Ureter (tissue), 1 donor: ENCODE data around the gene NPR3.

DNA sequence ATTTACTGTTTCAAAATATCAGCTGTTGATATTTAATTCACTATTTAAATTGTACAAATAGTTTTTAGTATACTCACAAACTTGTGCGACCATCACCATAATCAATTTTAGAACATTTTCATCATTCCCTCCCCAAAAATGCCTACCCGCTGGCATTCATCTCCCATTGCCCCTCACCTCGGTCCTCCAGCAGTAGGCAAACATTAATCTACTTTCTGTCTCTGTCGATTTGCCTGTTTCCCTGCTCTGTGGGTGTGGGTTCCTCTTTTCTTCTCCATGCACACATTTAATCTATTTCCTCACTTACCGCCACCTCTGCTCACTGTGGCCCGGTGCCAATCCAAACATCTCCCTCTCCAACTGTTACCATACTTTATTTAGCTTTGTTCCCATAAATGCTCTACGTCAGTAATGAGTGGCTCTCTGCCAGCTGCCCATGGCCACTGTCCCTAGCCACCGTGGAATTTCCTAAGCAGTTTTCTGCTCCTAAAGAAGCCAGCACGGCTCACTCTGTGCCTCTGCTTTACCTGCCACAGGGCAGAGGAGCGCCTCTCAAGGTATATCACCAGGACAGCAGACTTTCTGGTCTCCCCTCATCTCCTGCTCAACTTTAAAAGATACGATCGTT, 19.4 kb upstream of the GOLPH3 start:
- PRO-cap: no peak

DNA sequence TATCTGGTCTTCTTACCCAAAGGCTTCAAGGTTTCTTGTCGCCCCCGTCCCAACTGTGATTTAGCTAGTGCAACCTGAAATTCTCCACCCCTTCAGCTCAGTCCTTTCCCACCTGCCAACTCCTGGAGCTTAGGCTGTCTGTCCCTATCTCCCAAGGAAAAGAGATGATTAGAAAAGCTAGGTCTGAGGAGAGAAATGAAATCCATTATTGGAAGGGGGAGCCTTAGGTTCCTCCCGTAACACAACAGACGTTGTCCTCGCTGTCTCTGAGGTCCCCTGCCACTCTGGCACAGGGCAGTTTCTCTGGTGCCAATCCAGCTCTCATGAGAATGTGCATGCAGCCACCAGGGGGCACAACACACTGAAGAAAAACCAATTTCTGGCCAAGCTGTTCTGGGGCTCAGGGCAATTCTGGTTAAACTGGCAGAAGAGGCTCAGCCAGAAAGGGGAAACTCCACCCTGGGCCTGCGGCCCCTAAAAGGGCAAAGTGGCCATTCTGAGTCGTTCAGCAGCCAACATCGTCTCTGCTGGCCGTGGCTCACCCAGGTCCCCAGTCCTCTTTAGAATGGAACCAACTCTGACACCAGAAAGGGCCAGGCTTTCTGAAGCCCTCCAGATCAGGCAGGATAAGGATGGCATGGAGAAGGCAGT, 58.3 kb upstream of the GOLPH3 start:
- PRO-cap: no peak

DNA sequence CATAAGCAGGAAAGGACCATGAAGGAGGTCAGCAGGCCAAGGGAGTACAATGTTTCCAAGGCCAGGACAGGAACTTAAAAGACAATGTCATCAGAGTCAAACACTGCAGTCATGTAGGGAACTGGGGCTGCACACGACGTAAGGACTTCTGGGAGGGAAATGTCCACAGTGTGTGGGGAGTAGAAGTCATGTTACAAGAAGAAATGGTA, 61.5 kb downstream of the MTMR12 start:
- PRO-cap: no peak

GRCh38 chr5:32390164-32390764, 54.3 kb downstream of the ZFR start:
- PRO-cap: no peak

GRCh38 chr5:32402269-32402859, 42.2 kb downstream of the ZFR start:
- PRO-cap: no peak

DNA sequence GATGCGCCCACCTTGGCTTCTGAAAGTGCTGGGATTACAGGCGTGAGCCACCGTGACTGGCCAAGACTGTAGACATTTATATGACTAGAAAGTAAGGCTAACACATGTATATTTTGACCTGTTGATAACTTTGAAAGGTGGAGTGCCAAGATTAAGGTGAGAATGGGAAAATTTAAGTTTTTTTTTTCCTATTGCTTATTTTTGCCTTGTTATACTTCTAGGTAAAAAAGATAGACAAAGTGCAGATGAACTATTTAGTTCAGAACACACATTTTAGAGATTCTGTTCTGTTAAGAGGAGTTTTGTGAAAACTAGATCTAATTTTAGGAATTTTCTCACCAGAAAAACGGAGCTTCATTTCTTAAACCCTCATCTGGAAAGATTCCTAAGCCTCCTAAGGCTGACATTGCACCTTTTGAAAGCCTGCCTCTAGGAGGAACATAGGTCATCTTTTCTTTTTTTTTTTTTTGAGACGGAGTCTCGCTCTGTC, 7.9 kb downstream of the SUB1 start:
- PRO-cap: no peak

- PRO-cap: no peak
Observed at GRCh38 chr5:32603968-32605037, 18.9 kb downstream of the SUB1 start.

GRCh38 chr5:32645423-32645622, 60.0 kb downstream of the SUB1 start:
- PRO-cap: no peak

- PRO-cap: unidirectional peak, plus-strand start at chr5:32710976
Observed at GRCh38 chr5:32710935-32711562, at the start of gene NPR3. Gene NPR3, plus strand, starts transcription at chr5:32711321.

GRCh38 chr5:32711634-32712726, 859 bp downstream of the NPR3 start:
- PRO-cap: no peak

DNA sequence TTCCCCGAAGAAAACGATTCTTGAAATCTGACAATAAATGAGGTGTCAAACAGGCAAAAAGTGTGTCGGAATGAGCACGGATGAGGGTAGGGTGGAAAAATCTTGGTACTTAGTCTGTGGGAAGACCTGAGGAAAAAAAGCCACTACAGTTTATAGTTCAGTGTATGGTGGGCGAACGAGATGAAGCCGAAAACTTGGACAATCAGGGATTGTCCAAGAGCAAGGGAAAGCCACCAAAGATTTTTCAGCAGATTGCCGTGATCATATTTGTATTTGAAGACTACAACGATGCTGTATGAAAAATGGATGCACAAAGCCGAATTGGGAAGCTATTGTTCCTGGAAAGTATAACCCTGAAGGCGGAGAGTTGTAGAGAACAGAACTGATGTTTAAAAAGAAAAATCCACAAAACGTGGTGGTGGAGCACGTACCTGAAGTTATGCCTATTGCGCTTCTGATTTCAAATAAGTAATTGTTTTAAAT, 950 bp upstream of the TARS1 start:
- PRO-cap: no peak

- PRO-cap: bidirectional peak, plus-strand start at chr5:33440971, minus-strand start at chr5:33440602
Observed at GRCh38 chr5:33440257-33440902, 385 bp upstream of the TARS1 start.

- PRO-cap: no peak
Observed at GRCh38 chr5:34026098-34026536, 16.9 kb downstream of the C1QTNF3 start.

DNA sequence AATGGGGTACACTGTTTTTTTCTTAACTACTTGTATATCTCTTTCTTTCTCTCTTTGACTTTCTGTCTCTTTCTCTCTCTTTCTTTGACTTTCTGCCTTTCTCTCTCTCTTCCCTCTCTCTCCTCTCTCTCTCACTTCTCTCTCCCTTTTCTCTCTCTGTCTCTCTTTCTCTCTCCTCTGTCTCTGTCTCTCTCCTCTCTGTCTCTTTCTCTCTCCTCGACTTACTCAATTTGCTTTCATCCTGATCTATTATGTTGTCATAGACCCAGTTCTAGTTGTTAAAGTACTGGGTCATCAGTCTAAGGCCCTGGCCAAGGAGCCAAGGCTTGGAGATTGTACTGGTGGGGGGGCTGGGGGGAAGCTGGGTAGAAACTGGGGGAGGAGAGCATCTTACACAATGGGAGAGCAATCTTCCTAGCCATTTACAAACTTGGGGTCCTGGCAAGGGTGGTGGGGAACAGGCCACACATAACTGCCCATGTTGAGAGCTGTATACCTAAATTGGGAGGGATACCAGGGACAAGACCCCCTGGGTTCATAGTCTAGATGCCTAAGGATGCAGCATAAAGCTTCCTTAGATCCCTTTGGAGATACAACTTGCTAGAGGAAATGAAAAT, 20.3 kb upstream of the C1QTNF3 start:
- PRO-cap: no peak

DNA sequence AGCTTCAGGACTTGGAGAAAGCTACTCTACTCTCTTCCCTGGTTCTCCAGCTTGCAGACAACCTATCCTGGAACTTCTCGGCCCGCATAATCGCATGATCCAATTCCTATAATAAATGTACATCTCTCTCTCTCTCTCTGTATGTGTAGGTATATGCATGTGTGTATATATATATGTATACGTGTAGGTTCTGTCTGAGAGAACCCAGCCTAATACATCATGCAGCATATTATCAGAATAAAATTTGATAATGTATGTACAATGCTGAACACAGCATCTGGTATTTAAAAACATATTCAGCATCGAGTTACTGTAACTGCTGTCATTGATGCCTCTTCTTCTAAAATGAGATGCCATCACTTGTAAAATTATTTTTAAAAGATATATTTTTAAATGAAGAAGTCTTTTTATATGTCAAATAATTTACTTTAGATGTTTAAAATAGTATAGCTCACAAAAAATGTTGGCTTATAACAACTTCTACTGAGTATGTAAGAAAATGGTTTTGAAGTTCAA, 122.3 kb upstream of the C1QTNF3 start:
- PRO-cap: no peak

- PRO-cap: no peak
Observed at GRCh38 chr5:34411464-34411696, 244.7 kb upstream of the RAI14 start.

- PRO-cap: no peak
Observed at GRCh38 chr5:34583005-34583516, 73.1 kb upstream of the RAI14 start.

- PRO-cap: no peak
Observed at GRCh38 chr5:34585420-34586058, 70.6 kb upstream of the RAI14 start.

GRCh38 chr5:34648878-34649085, 7.3 kb upstream of the RAI14 start:
- PRO-cap: no peak

DNA sequence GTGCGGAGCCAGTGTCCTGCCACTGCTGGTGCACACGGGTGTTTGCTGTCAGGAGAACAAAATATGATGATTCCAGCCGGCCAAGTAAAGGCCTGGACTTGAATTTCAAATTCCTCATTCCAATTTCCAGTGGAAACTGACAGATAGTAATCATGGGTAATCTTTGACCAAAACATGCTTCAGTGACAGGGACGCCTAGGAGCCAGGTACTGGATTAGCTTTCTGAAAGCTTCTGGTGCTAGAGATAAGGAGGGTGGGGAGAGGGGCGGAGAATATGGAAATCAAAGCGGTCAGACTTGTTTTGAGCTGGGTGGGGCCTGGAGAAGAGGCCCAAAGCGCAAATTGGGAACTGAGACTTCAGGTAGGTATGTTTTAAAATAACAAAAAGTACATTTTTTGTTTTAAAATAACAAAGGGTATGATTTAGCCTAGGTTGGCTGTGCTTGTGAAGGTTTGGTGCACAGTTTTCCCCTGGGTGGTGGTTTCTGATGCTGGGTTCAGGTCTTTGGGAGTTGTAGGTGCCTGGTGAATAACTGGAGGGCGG, 43.7 kb downstream of the RAI14 start:
- PRO-cap: no peak